Frontal cortex (tissue), 2 donors: ENCODE measurements around a stretch of chr9.

DNA sequence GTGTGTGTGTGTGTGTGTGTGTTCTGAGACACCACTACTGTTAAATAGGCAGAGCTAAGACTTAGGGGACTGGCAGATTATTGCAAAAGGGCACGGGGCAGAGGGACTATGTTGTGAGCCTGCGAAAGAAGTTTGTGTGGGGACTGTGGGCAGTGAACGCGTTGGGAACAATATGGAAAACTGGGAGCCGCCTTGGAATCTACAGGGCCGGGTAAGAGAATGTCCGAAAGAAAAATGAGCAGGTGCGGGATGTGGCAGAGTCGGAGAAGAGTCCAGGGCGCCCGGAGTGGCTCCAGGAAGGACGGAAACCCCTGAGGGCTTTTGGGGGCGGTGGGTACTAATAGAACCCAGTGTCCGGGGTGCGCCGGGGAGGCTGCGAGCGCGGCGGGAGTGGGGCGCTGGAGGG is 43.4 kb upstream of the WASHC1 start:
- RAMPAGE, long total RNA, result no peak

- RAMPAGE, long total RNA, result no peak
These were observed 59.6 kb downstream of the DOCK8 start for GRCh38 chr9:274020-274954.

- RAMPAGE, long total RNA, result no peak
These were observed 64.0 kb downstream of the DOCK8 start for GRCh38 chr9:278289-279405.

DNA sequence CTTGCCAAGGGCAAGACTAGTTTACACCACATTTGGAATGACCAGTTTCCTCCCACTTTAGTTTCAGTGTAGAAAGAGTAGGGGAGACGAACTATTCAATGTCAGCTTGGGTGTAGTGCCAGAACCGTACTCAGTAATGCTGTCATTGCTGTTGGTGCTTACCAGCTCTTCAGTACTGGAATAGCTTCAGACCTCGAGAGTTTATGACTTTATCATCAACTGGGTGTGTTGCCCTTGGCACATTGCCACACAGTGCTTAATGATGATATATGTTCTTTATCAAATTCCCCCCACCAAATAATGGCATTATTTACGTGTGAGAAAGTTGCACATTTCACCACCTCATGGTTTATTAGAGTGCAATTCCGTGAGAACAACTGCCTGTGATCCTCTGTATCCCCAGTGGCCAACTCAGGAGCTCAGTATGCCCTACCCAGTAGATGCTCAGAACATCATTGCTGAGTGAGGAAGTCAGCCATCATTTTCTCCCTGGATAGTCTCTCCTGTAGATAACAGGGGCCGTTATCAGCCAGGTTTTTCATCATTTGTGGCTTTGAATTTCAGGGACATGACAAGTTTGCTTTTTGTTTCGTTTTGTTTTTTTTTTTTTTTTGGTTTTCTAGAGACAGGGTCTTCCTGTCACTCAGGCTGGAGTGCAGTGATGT is 67.3 kb downstream of the DOCK8 start:
- RAMPAGE, long total RNA, result no peak

DNA sequence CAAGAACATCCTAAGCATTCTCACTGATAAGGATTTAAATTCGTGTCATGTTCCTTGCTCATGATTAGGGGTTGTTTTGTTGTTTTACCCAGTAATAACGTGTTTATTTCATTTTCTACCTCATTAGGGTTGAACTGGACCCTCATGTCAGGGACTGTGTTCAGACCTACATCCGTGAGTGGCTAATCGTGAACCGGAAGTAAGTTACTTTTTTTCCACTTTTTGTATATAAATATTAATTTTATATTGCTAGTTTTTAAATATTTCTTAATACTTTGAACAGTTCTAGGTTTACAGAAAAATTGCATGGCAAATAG is 74.7 kb downstream of the DOCK8 start:
- RAMPAGE, long total RNA, result no peak

- RAMPAGE, long total RNA, result no peak
These were observed 74.4 kb downstream of the KANK1 start for GRCh38 chr9:578681-579504.

DNA sequence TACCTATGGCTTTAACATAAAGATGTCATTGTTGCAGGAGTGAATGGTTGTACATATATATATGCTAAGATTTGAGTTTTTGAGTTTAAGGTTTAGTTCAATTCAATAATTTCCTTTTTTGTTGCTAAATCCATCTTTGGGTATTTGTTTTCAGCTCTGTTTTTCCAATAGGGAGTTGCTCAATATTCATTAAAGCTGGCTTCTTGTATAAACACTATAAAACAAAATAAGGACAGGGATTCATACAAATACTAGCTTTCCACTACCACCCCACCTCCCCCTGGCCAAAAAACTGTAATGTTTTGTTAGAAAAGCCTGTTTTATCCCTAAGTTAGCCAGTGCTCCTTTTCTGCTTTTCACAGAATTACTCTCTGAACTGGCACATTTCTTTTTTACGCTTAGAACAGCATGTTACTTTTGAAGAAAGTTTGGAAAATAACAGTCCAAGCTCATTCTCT is 147.5 kb upstream of the DMRT1 start:
- RAMPAGE, long total RNA, result no peak

- RAMPAGE, long total RNA, result no peak
These were observed 126.1 kb upstream of the DMRT1 start for GRCh38 chr9:715220-715909.

- RAMPAGE, long total RNA, result no peak
These were observed 150.8 kb downstream of the DMRT2 start for GRCh38 chr9:1200879-1201389.

DNA sequence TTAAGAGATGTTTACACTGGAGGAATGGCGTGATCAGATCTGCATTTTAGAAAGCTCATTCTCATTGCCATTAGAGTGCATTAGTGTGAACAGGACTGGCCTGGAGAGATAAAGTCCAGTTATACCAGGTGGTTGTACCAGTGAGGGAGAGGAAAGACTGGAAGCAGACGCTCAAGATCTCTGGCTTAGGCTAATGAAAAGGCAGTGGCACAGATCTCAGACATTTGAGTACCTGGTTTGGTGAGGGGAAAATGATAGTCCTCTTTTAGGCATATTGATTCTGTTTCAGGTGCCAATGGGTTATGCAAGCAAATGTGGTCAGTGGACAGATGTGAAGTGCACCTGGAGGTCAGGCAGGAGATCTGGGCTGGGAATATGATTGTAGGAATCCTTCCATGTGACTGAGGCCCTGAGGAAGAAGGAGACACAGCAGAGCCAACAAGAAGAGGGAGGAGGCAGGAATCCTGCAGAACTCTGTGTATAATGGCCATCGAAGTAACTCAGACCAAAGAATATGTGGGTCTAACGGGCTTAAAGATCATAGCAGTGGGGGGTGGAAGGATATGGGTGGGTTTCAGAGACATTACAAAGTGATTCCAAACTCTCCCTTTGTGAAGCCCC is 63.7 kb upstream of the SMARCA2 start:
- RAMPAGE, long total RNA, result no peak

GRCh38 chr9:2018104-2018761 is 3.1 kb downstream of the SMARCA2 start:
- RAMPAGE, long total RNA, result no peak

DNA sequence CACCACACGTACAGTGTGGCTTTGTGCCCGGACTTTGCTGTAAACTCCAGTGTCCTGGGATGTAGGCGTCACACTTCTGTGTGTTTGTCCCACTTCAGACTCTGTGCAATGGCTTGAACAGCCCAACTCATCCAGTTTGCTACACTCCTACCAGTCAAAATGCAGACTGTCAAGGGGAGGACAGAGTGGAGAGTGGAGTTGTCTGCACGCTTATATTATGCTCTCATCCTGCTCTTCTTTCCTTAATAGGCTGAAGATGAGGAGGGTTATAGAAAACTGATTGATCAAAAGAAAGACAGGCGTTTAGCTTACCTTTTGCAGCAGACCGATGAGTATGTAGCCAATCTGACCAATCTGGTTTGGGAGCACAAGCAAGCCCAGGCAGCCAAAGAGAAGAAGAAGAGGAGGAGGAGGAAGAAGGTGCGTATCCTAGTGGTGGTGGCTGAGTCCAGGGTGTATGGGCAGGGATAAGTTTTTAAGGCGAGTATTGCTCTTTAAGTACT is 45.5 kb downstream of the SMARCA2 start:
- RAMPAGE, long total RNA, result no peak

- RAMPAGE, long total RNA, result no peak
These were observed 142.1 kb downstream of the SMARCA2 start for GRCh38 chr9:2157091-2157780.

DNA sequence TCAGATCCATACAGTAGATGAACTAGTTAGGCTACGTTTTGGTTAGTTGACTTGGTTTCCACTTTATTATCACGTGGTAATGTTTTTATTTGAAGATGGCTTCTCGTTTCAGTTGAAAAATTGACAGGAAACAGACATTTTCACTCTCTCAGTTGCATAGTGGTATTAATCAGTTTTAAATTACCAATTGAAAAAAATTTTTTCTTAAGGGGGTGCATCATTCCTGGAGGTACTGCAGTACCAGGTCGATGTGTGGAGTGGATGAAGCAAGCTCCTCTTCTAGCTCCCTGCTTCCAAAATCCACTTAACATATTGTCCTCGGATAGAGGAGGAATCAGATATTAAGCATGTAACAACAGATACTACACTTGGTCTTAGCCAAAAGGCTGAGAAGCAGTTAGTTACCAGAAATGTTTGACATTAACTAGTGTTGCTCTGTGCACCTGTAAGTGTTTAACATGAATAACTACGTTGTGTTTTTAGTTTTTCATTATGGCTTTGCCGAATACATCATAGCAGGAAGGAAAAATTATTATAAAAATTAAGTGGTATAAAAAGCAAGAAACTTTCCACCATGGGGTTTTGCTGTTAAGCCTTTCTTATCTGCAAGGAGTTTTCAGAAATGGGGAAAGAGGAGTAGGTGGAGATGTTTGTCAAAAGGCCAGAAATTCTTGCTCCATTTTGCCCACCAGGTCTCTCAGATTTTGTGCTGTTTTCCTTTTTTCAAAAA is 147.6 kb downstream of the SMARCA2 start:
- RAMPAGE, long total RNA, result no peak

DNA sequence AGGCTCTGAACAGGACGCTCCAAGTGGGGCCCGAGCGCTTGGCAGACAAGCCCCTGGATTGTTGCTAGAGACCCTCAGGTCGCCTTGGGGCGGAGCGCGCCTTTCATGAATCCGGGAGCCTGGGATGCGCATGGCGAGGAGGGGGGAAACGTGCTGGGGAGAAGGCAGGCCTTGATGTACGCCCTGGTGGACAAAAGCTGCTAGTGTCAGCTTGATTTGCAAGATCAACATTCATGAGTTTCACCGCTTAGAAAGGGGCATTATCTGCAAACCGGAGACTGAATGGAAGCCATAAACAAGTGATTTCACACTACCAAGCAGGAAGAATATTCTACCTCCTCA is 226.3 kb downstream of the SMARCA2 start:
- RAMPAGE, long total RNA, result start-site peak on the minus strand centred at position 101 of the sequence, 94 bp wide, 14 and 8 reads in 2 replicates

GRCh38 chr9:2241851-2242668 is 226.9 kb downstream of the SMARCA2 start:
- RAMPAGE, long total RNA, result no peak

DNA sequence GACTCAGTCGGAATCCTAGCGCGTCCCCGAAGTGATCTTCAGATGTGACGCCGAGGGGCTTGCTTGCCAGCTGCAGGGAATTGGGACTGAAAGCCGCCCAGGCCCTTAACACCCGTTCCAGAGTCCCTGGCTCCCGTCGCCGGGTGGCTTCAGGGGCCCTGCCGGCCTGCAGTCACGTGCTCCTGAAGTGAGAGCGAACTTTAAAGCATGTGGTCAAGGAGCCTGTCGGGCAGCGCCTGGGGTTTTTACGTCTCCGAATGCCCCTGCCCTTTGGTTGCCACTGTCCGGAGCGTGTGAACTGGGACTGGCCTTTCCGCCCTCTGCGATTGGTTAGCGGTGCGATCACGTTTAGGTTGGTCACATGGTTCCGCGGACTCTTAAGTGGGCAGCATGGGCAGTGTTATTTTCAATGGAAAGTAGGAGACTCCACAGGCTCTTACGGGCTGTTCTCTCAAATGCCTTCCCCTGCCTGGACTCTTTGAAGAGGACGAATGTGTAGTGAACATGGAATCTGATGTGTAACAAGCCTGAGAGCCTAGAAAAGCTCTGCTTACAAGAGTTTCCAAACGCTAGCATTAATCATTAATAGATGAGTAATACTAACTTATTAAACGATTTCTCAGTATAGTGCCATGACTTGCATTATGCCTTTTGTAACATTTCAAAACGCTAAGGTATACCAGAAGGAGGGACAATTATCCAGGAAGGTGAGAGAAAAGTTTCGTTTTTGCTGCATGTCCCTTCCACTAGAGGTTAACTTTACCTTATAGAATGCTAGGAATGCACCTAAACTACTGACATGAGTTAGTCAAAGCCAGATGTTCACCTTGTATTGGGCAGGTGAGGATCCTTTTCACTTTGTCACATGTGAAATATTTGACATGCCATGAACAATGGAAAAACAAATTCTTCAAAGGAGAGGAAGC is 2.0 kb downstream of the VLDLR start:
- RAMPAGE, long total RNA, result no peak

DNA sequence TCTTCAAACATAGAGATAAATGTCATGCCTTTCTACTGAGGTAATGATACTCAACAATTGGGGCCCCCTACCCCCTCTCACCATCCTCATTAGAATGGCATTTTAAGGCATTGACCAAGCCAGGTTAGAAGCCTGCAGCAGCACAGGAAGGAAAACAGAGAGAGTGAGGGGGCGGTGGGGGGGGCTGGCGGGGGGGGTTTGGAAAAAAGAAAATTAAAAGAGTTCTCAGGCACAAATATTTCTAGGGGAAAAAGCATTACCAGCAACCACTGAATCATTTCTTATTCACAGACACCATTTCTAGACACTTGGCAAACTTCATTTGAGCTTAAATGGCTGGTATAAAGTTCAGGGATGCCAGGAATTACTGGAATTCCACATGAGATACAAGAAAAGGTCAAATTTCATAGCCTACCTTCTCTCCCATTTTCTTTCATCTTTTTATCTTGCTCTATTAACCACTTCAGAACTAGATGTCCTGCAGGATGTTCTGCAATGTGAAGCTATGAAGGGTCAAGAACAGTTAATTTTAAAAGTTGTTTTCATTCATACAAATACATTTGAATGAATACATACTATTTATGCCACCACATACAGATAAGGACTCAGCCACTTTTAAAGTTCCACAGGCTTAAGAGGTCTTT is 33.8 kb downstream of the PUM3 start:
- RAMPAGE, long total RNA, result no peak

DNA sequence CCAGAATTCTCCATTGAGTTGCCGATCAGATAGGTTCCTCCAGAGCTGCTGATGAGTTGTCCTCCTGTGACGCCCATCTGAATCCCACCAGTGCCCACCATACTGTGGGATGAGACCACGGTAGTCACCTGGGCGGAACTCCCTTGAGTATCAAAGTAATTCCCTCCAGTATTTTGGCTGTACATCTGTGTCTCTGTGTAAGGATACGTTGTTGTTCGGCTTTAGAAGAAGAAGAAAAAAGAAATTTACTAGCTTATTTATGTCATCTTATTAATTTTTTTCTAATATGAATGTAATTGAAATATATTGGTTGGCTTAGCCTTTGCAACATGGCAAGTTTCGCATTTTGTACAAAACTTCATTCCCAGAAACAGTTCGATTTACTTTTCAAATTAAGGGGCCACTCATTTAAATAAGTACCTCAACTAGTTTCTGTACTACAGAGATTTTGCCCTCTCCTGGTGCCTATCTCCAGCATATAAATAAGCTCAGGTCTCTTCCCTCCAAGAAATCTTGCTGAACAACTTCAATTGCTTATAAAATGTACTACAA is 195.4 kb downstream of the RFX3 start:
- RAMPAGE, long total RNA, result no peak

GRCh38 chr9:4083782-4084110 is 216.1 kb downstream of the GLIS3 start:
- RAMPAGE, long total RNA, result no peak